Breast epithelium (tissue), 2 donors: ENCODE measurements around a stretch of chr13.

- PRO-cap: no peak
- RAMPAGE, long total RNA, 2 experiments: no peak in any of the 2 experiments
Observed at GRCh38 chr13:114124183-114124778, 8.1 kb downstream of the RASA3 start.

DNA sequence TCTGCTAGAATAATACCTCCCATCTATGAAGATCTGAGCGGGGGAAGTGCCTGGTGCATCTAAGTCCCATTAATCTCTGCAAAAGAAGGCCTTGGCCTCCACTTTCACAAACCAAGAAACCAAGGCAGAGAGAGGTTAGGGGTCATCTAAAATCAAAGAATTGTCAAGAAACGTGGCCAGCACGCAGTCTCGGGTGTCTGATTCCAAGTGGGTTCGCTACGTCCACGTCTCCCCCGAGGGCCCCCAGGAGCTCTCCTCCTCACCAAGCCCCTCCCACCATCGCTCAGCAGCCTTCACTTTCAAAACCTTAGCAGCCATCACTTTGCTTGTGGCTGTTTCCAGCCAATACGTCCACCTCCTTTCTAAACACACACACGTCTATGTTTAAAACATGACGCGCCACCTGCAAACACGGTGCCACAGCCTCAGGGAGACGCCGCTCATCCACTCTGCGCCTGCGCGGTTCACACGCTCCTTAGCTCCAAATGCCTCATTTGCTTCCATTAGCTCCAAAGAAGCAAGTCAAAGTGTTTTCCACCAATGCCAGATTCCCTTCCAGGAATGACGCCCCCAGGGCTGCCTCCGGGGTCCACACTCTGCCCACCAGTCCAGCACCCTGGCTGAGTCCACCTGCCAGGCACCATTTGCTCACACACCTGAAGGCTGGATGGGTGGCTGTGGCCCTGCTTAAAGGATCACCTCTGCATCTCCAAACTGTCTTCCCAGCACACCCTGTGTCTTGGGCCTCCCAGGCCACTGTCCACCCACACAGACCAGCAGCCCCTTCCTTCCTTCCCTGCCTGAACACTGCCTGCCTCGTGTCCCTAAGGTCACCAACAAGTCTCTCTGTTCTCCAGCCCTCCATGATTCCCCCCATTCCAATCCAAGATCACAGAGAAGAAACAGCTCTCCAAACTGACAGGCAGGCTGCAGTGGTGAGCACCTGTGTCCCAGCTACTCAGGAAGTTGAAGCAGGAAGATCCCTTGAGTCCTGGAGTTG, 5.4 kb downstream of the RASA3 start:
- PRO-cap: no peak
- RAMPAGE, long total RNA, 2 experiments: no peak in any of the 2 experiments

DNA sequence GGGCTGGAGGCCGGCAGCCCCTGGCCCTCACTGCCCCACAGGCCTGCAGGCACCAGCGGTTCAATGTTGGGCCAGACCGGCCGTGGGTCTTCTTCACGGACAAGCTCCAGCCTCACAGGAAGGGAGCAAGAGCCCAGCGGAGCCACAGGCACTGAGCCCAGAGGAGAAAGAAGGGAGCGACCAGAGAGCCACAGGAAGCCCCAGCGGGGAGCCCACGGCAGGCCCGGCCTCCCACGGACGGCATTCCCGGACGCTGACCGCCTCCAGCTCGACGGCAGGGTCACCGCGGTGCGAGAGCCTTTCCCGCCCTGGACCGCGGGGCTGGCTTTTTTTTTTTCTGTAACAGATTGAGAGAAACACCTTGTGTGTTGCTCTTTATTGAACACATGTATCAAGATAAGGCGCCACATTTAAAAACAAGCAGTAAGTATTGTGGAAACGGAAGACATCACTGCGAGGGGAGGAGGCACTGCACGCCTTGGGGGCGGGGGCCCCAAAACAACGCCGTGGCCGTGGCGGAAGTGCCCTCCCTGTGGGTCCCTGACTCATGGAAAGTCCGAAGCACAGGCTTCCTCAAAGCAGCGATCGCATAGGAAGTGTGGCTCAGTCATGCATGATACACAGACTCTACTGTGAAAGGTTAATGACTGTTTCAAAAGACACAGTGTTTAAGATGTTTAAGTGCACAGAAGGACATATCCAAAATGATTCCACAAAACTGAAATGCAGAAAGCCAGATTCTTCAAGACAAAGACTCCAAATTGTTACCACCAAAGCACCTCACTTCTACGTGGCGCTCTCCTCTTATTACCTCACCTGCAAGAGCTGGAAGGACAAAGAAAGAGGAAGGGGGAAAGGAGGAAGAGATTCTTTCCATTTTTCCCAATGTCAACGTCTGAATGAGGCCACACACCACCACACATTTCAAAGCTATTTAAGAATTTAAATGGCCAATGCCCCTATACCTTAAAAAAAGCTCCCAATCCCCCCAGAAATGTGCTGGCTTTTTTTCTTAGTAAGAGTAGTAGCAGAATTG, 3.5 kb downstream of the RASA3 start:
- PRO-cap: bidirectional peak, plus-strand start at position 601 of the sequence, minus-strand start at position 468 of the sequence
- RAMPAGE, long total RNA, 2 experiments: no peak in any of the 2 experiments

DNA sequence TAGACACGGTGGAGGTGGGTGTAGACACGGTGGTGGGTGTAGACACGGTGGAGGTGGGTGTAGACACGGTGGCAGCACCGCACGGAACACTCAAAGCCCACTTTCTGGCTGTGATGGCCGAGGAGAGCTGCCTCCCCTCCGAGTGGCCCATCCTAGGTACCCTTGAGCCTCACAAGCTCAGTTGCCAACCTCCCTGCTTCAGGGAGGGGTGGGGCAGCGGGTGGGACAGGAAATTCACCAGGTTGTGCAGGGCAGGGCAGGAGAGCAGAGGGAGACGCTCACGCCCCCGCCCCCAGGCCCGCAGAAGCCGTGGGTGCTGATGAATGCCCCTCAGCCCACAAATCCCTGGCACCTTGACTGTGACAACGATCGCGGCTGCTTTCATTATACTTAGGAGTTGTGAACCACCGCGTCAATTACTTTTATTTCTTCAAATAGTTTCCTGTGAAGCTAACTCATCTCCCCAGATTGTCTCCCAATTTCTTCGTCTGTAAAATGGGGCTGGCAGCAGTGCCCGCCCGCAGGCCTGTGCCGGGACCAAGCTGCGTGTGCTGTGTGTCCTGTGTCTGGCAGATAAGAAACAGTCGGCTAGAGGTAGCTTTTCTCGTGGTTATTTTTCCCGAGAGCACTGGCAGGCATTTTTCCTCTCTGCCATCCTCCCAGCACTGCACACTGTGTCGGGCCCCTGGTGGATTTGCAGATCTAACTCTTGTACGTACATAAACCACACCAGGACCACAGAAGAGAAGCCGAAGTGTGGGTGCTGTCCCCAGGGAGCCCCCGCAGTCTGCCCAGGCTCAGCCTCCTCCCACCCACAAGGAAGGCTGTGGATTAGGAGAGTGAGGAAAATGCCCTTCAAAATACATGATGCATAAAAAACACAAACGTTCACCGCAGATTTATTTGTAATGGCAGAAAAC, 7.9 kb upstream of the RASA3 start:
- PRO-cap: no peak
- RAMPAGE, long total RNA, 2 experiments: no peak in any of the 2 experiments

DNA sequence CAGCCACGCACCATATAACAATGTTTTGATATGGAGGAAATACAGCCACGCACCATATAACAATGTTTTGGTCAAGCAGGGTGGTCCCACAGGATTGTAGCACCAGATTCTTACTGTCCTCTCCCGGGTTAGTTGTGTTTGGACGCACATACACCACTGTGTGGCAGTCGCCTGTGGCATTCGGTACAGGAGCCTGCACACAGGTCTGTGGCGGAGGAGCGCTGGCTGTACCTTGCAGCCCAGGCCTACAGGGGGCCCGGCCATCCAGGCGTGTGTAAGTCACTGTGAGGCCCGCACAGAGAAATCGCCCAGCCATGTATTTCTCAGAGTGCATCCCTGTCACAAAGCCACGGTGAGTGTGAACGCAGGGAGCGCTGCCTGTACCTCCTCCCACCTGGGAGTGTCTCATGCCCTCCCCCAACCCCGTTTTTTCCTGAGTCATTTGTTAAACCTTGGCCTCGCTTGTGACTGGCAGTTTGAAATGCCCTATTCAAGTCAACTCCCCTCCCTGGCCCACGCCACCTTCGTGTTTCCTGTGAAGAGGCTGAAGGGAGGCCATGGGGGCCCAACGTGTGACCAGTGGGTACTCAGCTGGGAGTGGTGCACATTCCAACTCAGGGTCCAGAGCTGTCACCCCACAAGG, 11.4 kb upstream of the RASA3 start:
- PRO-cap: no peak
- RAMPAGE, long total RNA, 2 experiments: no peak in any of the 2 experiments

DNA sequence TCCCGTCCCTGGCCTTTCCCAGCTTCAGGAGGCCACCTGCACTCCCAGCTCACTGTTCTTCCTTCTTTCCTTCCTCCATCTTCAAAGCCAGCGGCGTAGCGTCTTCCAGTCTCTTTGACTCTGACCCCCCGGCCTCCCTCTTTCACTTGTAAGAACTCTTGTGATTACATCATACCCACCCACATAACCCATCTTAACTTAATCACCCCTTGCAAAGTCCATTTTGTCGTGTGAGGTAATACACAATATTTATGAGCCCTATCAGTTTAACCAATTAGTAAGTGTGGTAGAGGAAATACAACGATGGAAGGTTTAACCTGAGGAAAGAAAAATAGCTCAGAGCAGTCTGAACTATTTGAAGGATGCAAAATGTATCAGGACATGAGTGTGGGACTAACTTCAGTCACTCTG, 4.5 kb upstream of the CDC16 start:
- PRO-cap: no peak
- RAMPAGE, long total RNA, 2 experiments: no peak in any of the 2 experiments

- PRO-cap: no peak
- RAMPAGE, long total RNA, 2 experiments: start-site peak on the plus strand in 1 of 2 experiments, at chr13:114291511-114291626 at its widest, 22 reads per replicate
Observed at GRCh38 chr13:114291413-114292010, 10.1 kb downstream of the UPF3A start.